Endometrial microvascular endothelial cells (primary cell): ENCODE measurements around a stretch of chr14.

DNA sequence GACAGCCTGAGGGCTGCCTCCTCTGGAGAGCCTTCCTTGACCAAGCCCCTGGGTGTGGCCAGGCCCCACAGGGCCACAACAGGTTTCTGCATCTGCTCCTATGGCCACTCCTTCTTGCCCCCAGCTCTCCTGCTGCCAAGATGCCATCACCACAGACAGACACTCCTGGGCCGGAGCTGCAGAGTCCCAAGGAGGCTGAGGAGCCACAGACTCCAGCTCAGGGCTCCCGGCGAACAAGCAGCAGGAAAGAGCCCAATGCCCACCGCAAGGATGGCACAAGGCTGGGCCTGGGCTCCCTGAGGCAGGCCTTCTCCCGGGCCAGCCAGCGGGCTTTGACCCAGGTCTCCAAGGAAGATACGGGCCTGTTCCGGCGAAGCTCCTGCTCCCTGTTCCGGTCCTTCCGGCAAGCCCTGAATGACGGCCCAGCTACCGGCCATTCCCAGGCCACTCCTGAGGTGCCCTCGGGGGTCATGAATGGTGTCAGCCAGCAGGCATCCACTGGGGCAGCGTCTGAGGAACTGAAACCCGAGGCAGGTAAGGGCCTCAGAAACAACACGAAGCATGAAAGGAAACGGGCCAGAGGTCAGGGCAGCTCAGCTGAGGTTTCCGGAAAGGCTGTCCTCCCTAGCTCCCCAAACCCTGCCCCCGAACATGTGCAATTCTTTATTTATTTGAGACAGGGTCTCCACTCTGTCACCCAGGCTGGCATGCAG is 5.7 kb downstream of the EXOC3L4 start:
- RAMPAGE, long total RNA: no peak

DNA sequence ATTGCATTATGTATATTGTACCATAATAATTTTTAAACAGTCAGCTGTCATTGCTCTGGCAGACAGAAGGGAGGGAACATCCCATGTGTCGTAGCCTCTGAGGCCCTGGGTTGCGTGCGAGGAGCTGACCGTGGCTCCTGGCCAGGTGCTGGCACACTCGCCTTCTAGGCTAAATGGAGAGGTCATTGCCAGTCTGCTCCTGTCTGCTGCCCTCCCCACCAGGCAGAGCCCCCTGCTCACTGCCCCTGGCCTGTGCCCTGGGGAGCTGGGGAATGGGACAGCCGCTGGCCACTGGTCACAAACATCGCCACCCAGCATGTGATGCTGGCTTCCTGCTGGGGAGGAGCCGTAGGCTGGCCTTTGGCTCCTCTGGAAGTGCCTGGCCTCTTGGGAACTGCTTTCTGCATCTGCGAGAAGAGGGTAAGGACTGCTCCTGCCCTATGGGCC is 2.2 kb upstream of the TNFAIP2 start:
- RAMPAGE, long total RNA: no peak

DNA sequence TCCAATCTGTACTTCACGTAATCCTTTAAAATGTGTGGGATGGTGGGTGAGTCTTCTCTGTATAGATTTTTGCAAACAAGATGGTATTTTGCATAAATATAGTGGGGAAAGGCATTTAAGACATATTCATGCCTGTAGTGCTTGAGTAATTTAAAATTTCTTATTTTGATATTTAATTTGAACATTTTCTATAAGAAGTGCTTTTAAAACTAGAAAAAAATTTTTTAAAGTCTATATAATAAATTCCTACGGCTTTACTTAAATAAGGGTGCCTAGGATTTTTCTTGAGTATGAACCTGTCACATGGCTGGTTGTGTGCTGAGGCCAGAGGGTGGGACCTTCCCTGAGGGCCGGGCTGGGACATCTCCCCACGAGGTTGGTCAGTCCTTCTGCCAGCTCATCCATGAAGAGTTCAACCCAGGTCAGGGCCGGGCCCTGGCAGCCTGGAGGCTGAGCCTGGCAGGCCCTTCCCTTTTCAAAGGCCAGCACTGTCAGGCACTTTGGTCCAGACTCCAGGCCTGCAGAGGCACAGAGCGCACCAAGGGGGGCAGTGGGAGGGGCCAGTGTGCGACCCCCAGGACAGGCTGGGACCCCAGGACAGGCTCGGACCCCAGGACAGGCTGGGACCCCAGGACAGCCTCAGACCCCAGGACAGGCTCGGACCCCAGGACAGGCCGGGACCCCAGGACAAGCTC is 31.7 kb downstream of the TNFAIP2 start:
- RAMPAGE, long total RNA: no peak

DNA sequence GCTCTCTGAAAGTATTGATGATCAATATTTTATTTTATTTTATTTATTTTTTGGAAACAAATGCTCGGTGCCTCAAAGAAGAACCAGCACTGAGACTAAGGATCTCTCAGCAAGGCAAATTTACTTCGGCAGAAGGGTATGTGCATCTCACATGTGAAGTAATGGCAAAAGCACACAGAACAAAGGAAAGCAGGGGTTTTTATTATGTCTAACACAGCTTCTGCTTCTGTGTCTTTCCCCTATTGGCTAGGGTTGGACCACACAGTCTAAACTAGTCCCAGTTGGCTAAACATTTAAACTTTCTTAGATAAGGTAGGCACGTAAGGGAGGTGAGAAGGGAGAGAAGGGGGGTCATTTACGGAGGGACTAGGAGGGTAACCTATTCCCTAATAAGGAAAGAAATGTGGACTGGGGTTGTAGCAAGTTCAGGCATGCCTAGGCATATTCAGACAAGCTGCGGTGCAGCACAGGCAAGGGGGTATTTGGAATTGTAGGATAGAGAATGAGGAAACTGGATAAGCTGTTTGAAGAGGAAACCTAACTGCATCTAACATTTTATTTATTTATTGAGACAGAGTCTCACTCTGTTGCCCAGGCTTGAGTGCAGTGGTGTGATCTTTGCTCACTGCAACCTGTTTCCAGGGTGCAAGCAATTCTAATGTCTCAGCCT is 90.1 kb upstream of the EIF5 start:
- RAMPAGE, long total RNA: no peak

DNA sequence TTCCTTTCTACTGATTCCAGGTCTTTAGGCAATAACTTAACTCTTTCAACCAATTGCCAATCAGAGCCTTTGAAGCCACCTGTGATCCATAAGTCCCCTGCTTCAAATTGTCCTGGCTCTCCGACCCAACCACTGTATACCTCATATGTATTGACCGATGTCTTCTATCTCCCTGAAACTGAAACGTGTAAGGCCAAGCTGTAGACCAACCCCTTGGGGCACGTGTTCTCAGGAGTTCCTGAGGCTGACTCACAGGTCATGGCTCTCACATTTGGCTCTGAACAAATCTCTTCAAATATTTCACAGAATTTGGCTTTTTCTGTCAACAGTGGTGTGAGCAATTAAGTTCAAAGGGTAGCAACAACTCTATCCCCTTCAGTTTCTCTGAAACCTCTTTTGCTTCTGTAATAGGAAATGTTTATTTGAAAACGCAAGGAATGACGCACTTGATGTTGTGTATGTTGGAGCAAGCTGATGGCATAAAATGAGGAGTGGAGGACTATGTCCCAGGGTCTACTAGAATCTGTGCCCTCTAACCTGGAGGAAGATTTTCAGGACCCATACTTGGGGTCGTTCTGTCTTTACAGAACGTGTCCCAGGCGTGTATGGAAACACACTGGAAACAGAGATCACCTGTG is 49.1 kb upstream of the EIF5 start:
- RAMPAGE, long total RNA: no peak

- RAMPAGE, long total RNA: no peak
These were observed 8.2 kb downstream of the EIF5 start for GRCh38 chr14:103341989-103342829.

- RAMPAGE, long total RNA: no peak
These were observed 12.2 kb downstream of the EIF5 start for GRCh38 chr14:103346218-103346736.

DNA sequence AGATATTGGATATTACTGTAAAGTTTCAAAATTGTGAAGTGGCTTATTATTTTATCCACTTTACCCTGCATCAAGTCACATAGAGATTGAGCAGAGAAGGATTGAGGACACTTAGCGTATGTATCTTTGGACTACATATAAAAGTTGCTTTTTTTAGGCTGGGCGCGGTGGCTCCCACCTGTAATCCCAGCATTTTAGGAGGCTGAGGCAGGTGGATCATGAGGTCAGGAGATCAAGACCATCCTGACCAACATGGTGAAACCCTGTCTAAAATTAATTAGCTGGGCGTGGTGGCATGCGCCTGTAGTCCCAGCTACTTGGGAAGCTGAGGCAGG is 38.2 kb downstream of the CKB start:
- RAMPAGE, long total RNA: no peak

- RAMPAGE, long total RNA: no peak
These were observed 737 bp upstream of the TRMT61A start for GRCh38 chr14:103528052-103528865.

- RAMPAGE, long total RNA: no peak
These were observed 3.5 kb downstream of the BAG5 start for GRCh38 chr14:103558803-103559440.

GRCh38 chr14:103689400-103689985 is 25.8 kb downstream of the XRCC3 start:
- RAMPAGE, long total RNA: no peak

DNA sequence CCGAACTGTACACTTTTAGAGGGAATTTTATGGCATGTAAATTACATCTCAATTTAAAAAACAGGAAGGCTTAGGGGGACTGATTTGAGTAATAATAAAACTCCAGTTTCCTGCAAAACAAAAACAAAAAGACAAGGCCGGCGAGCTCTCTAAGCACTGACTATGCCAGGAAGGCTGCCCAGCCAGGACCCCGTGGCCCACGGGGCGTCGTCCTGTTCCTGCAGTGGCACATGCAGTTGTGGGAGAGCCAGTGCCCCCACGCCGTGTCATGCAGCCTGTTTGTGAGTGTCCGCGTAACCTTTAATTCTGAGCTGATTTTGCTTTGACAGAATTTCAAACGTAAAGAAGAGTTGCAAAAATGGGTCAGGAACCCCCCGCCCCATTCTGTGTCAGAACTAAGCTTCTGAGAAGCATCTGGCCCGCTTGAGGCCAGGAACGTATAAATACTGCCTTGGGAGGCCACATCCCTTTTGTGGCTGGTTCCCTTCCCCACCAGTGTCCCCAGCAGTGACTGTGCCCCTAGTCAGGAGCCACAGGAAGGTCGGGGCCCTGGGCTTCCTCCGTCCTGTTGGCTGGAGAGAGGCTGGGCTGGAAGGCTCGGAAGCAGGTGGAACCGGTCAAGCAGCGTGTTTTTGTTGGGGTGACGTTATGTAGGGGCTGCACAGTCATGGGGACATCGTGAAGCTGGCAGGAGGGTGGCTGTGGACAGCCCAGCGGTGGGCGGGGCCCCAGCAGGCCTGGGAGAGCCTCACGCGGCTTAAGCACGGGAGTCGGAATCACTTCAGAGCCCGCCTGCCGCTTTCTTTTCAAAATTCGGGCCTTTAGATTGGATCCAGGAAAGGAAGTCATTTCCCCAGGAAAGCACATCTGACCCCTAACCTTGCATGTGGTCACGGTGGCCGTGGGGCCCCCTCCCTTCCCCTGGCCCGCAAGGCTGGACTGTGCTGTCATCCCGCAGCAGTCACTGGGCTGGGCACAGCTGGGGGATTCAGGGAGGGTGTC is 10.2 kb downstream of the XRCC3 start:
- RAMPAGE, long total RNA: no peak

GRCh38 chr14:103710688-103711265 is 4.5 kb downstream of the XRCC3 start:
- RAMPAGE, long total RNA: no peak

GRCh38 chr14:103739178-103739460 is 23.5 kb downstream of the ZFYVE21 start:
- RAMPAGE, long total RNA: no peak

GRCh38 chr14:103752815-103753431 is 37.3 kb downstream of the ZFYVE21 start:
- RAMPAGE, long total RNA: no peak

DNA sequence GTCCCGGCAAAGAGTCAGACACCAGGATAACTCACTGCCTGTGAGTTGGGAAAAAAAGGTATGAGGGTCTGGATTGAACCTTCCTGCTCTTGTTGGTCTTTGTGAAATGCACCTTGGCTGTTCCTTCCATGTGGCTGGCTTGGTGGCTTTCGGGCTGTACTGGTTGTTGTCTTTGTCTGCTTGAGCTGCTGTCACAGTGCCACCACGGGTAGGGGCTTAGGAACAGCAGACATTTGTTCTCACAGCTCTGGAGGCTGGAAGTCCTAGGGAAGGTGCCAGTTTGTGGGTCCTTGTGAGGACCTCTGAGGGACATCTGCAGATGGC is 35.7 kb upstream of the ASPG start:
- RAMPAGE, long total RNA: no peak

DNA sequence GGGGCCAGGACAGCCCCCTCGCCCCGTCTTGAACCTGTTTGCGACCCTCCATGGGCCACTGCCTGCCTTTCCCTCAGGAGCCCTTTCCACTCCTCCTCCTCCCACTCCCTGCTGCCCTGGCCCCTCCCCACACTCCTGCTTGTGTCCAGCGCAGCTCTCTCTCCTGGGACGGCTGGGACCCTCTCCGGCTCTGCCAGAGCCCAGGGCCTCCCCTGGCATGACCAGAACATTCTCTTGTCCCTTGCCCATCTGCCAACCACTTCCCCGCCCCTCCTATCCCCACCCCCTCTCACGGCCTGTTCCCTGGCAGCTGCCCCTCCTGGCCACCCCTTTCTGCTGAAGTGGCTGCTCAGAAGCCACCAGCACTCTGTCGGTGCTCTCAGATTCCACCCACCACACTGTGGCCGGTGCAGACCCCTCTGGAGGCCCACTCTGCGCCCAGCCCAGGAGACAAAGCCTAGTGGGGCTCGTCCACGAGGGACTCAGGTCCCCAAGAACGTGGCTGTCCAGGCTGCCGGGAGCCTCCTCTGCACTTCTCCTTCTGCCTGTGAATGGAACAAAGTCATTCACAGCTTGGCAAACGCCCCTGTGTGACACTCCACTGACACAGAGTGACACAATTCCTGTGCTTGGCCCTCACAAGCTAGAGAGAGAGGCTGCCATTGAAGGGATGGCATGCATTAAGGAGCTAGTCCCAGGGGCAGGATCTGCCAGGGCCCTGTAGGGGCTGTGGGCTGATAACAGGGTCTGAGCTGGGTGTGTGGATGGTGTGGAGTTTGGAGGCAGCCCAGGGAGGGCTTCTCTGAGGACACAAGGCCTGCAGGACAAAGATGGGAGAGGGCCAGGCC is 1.4 kb downstream of the ASPG start:
- RAMPAGE, long total RNA: no peak

DNA sequence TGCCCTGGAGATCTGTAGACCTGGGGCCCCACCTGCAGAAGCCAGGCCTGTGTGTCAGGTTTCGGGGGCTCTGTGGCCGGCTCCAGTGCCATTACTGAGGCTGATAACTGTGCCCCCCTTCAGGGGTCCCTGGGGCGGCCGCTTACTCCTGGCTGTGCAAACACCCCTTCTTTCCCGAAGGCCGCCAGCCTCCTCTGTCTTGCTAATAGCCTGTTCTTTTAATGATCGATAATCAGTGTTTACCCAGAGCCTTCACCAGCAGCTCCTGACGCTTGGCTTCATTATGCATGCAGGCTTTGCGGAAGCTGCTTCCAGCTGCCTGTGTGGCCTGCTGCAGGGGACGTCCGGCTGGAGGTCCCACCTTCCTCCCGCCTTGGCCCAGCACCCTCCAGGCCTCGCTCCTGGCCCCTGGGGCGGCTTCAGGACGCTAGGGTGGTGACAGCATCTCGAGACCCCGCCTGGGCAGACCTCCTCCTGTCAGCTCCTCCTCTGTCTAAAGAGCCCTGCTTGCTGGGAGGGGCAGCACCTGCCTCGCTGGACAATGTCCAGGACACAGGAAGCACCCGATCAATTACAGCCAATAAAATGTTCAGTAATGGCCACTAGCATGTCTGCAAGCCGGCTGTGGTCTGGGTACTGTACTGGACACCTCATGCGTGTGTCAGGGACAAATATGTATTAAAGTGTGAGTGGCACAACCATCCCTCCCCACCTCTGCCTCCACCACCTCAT is 153.1 kb downstream of the KIF26A start:
- RAMPAGE, long total RNA: no peak

GRCh38 chr14:104658209-104658960 is 31.0 kb upstream of the INF2 start:
- RAMPAGE, long total RNA: no peak

DNA sequence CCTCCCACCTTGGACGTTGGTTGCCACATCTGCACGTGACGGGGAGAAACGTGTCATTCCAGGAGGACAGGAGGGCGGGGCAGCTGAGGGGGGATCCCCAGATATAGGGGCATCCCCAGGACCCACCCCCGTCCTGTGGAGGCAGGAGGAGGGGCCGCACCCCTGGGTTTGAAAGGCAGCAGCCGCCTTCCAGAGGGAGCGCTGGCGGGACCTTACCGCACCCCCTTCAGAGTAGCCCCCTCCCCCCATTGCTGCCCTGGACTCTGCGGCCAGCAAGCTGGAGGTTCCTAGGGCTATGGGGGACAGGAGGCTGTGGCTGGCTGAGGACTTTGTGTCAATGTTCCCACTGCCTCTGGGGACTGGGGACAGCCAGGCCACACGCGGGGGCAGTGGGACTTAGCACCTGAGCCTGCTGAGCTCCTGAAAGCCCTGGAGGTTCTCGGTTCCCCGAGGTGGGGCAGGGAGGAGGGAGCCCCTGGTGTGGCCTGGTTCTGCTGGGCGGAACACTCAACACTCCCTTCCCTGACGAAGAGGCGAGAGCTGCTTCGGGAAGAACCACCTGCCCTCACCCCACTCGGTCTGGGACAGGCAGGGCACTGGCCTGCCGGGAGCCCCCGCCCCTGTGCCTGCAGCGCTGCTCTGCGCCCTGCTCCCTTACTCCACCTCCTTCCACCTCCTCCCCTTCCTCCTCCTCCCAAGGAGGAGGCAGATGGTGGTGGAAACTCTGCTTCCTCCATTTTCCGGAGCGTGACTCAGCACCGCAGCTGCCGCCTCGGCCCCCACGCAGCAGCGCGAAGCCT is 12.0 kb upstream of the INF2 start:
- RAMPAGE, long total RNA: no peak